ENCODE measurements around a stretch of chr2.

DNA sequence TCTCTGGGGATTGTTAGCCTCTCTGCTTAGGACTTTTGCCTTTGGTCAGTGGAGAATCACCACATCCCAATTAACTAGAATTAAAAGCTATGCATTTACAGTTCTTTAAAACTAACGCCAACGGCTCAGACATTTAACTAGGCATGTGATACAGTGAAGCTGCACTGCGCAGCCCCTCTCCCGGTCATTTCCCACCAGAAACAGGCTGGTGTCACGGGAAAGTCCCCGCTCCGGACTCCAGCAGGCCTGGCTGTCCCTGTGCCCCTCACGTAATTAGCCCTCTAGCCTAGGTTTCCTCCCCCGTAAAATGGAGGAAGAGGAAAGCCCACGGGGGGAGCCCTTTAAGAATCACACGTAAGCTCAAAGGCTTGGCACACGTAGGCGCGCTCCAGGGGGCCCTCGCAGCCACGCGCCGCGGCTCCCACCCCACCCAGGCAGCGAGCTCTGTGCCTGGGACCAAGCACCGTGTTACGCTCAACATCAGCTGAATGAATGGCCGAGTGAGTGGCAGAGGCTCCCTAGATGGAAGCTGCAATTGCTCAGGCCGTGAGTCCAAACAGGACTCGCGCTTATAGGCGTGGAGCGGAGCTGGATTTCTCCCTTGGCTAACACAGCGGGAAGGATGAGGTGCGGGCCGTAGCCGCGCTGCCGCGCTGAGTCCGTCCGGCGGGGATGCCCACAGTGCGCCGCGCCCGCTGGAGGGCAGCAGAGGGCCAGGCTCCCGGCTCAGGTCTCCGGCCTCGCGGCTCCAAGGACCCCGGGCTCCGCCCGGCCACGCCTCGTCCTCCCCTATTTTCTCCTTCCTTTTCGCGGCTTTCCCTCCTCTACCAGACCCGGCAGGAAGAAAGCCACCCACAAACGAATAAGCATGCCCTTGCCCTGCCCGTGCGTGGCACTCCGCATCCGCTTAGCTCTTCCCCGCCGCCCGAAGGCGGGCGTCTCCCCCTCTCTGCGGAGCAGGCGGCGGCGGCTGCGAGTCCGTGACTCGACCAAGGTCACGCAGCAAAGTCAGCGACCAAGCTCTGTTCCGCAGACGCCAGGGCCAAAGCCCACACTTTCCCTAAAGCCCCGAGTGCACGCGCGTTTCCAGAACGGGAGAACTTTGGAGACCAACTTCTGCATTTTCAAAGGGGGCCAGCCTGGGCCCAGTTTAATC lies 48.2 kb downstream of the KCNIP3 start:
- RRBS: 4% methylated on average over 10 of the region's 80 CpGs

DNA sequence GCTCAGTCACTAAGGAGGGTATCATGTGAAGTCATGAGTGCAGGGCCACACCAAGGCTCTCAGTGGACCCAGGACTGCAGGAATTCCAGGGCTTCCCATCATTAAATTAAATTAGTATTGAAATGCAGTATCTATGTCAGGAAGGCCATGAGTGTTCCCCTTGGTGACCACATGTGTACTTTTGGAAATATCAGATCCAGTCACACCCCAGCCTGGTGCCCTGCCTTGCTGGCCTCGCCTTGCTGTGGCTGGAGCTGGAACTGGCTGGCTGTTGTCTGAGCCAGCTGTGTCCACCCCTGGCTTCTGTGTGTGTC lies 45.0 kb upstream of the FAHD2A start:
- RRBS: no CpG with 5 or more reads among the region's 1 CpG

- RRBS: no CpG with 5 or more reads among the region's 2 CpGs
Measured at GRCh38 chr2:95687877-95688200, 96.0 kb downstream of the TRIM43 start.

- RRBS: under 1% methylated on average over 8 of the region's 42 CpGs
Measured at GRCh38 chr2:95992389-95992989, 865 bp upstream of the ANKRD36C start.

GRCh38 chr2:96022354-96023236 lies 12.1 kb downstream of the GPAT2 start:
- RRBS: no CpG with 5 or more reads among the region's 12 CpGs

DNA sequence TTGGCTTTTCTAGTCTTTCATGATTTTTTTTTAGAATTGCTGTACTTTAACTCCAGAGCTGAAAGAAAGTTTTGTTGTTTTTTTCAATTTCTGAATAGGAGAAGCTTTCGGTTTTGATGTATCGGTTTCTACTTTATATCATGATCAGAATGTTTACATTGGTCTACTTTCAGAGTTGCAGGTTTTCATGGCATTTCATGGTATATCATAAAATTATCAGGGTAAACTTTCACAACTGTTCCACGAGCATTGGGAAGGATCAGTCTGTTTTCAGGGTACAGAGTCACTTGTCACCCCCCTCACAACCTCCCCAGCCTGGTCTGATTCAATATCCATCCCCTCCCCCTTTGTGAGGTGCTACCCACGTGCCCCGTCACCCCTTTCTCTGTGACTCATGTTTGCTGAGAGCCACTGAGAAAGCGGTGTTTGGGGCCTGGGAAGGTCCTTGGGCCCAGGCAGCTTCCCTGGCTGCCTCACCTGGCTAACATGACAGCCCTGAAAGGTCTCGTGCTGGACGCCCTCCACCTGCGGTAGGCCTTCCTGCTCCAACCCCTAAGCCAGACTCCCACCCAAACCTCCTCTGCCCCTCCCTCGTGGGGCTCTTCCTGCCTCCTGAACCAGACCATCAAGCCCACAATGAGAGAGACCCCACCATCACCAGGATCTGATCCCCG lies 6.9 kb downstream of the ASTL start:
- RRBS: no CpG with 5 or more reads among the region's 11 CpGs

GRCh38 chr2:96144459-96144888 lies 766 bp downstream of the DUSP2 start:
- RRBS: 0% methylated on average over 2 of the region's 22 CpGs

GRCh38 chr2:96159217-96159811 lies 14.1 kb upstream of the DUSP2 start:
- RRBS: no CpG with 5 or more reads among the region's 14 CpGs

GRCh38 chr2:96224843-96225513 lies 16.4 kb upstream of the STARD7 start:
- RRBS: no CpG with 5 or more reads among the region's 5 CpGs

DNA sequence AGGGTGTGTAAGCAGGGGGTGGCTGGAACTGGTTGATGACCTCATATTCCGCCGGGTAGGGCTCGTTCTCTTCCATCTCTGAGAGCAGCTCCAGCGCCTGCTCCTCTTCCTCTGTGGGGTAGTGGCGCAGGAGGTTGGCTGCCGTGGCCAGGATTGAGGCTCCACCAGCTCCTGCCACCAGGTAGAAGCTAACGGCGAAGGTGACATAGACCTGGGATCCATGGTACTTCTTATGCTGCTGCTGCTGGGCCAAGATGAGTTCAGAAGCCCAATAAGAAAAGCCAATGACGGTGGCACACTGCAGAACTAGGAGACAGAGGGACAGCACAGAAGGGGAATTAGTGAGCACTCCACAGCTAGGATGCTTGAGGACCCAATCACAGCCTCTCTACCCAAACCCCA lies 12.0 kb downstream of the TMEM127 start:
- RRBS: no CpG with 5 or more reads among the region's 9 CpGs

GRCh38 chr2:96546947-96547212 lies 10.3 kb downstream of the ARID5A start:
- RRBS: no CpG with 5 or more reads among the region's 8 CpGs

GRCh38 chr2:96549768-96550556 lies 13.4 kb downstream of the ARID5A start:
- RRBS: 95% methylated on average over 21 of the region's 55 CpGs

- RRBS: no CpG with 5 or more reads among the region's 15 CpGs
Measured at GRCh38 chr2:96550557-96551233, 14.1 kb downstream of the ARID5A start.

DNA sequence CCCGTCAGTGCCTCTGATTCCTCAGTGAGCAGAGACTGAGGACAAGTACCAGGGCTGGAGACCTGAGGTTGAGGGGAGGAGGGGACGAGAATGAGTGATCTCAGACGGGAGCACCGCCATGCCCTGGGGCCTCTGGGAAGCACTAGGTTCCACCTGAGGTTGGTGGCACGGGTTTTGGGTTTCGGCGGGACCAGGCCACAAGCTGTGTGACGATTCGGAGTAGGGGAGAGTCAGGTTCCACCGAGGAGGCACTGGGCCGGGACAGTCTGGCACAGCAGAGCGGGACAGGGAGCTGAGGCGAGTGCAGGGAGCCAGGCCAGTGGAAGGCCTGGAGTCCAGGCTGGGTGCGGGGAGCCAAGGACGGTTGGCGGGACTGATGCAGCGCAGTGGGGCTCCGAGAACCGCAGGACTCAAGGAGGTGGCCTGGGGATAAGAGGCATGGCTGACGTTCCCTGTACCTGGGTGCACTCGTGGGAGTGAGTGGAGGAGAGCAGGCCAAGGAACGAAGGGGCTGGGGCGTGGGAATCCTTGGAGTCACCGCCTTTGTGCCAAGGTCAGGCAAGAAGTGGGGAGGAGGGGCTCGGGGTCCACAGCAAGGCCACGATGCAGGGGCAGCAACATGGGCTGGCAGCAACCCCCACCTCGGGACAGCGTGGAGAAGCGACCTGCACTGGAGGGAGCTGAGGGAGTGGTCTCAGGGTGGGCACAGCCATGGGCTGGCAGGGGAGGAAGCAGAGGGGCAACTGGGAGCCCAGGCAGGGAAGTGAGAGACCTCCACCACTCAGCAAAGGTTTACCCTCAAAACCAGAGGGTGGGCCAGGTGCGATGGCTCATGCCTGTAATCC lies 18.4 kb downstream of the ARID5A start:
- RRBS: no CpG with 5 or more reads among the region's 30 CpGs

- RRBS: no CpG with 5 or more reads among the region's 12 CpGs
Measured at GRCh38 chr2:96884193-96884704, 14.4 kb upstream of the SEMA4C start.

DNA sequence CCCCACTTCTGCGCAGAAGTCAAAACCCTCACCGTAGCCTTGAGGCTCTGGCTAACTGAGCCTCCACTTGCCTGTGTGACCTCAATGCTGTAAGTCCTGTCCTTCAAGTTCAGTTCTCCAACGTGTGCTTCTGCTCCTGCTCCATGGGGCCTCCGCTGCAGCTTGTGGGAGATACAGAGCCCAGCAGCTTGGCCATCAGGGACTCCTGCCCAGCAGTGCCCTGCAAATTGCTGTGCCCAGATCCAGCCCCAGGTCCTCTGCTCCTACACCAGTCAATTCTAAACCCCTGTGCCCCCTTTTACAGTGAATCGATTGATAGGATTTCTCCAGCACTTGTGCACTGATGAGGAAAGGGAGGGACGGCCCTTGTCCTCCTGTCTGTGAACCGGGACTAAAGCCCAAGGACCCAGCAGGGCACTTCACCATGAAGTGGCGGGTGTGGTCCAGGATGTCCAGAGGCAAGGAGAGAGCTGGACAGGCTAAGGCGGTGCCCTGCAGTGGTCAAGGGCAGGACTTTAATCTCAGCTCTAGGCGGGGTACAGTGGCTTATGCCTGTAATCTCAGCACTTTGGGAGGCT lies 28.1 kb upstream of the SEMA4C start:
- RRBS: no CpG with 5 or more reads among the region's 10 CpGs

DNA sequence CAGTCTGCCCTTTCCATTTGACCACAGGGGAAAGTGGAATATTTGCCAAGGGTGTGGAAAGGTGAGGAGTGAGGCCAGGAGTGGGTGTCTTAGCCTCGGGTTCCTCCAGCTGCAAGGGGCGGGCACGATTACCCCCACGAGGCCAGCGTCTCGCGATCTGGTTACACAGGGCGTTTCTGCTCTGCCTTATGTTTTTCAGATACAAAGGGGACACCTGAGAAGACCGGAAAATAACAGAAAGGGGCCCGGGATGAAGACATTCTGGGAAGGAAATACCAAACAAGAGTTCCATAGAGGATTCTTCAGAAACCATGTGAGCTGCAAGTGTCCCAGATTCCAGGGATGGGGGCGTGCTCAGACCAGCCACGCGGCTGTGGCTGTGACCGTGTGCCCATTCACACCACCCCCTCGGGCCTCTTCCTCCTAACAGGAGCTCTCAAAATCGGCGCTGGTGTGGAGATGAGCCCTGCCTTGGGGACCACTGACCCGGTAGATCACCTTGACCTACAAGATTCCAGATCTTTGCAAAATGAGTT lies 34.3 kb downstream of the FAM178B start:
- RRBS: no CpG with 5 or more reads among the region's 18 CpGs

DNA sequence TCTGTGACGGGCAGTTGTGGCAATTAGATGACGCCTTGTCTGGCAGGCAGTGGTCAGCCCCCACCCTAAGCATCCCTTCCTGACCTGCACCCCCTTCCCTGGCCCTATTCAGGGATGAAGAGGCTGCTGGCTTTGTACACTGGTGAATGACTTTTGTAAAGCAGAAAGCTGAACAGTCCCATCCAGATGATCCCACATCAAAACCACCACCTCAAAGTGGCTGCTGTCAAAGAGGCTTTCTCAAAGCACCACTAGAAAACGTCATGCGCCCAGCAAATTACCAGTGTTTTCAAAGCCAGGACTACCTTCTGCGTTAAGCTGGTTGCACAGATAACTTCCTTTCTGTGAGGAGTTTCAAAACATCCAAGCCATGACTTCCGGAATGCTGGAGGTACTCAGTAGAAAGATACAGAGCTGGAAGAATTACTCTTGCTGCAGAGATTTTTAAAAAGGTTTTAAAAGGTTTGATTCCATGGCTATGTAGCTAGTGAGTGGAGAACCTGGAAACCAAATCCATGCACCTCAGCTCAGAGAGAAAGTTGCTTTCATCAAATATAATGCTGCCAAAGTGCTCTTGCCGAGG lies 23.5 kb downstream of the FAM178B start:
- RRBS: no CpG with 5 or more reads among the region's 7 CpGs

- RRBS: no CpG with 5 or more reads among the region's 2 CpGs
Measured at GRCh38 chr2:97183578-97183938, 70.6 kb downstream of the ANKRD36 start.

GRCh38 chr2:97211394-97212485 lies 98.8 kb downstream of the ANKRD36 start:
- RRBS: no CpG with 5 or more reads among the region's 10 CpGs